ENCODE results near the genes GIMAP6, CDK5 and SLC4A2.

GRCh38 chr7:150630448-150630925 is 1.7 kb downstream of the GIMAP6 start:
- PRO-cap: no peak

GRCh38 chr7:150631934-150632950 is at the start of gene GIMAP6:
GIMAP6 (minus strand) TSS chr7:150632385.
- PRO-cap: bidirectional peak, plus-strand start at chr7:150632444, minus-strand start at chr7:150632385

GRCh38 chr7:150663820-150664428 is 21.6 kb upstream of the GIMAP2 start:
- PRO-cap: bidirectional peak, plus-strand start at chr7:150664103, minus-strand start at chr7:150663955

- PRO-cap: no peak
These were observed 8.9 kb upstream of the GIMAP2 start for GRCh38 chr7:150676653-150677048.

GRCh38 chr7:150739908-150740478 is 2.8 kb downstream of the GIMAP5 start:
- PRO-cap: unidirectional peak, plus-strand start at chr7:150740203

DNA sequence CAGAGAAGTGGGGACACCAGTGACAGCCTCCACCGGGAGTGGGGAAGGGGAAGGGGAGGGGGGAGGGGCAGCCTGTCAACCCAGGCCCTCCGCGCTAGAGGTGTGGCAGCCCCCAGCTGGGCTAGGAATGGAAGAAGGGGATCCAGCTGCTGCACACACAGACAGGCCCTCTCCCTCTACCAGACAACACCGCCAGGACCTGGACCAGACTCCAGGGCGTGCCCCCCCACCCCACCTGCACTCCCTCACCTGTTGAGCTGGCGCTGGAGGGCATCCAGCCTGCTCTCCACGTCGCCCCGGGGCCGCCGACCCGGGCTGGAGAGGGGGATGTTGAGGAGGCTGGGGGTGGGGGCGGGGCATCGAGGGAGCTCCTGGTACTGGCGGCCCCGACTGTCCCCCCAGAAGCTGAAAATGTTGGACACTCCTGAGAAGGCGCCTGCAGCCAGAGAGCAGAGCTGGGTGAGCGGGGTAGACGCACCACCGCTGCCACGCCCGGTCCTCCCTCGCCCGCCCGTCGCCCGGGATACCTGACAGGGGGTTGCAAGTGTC is 31.0 kb downstream of the KCNH2 start:
- PRO-cap: no peak

DNA sequence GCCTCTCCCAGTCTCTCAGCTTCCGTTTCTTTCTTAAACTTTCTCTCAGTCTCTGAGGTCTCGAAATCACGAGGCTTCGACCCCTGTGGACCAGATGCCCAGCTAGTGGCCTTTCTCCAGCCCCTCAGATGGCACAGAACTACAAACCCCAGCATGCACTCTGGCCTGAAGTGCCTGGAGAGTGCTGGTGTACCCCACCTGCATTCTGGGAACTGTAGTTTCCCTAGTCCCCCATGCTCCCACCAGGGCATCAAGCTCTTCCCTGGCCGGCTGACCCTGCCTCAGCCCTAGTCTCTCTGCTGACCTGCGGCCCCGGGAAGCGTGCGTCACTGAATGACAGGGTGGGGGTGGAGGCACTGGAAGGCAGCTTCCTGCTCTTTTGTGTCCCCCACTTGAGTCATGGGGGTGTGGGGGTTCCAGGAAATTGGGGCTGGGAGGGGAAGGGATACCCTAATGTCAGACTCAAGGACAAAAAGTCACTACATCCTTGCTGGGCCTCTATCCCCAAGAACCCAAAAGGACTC is 2.0 kb downstream of the NOS3 start:
- PRO-cap: no peak

GRCh38 chr7:151027669-151028368 is 431 bp upstream of the ABCB8 start:
- PRO-cap: bidirectional peak, plus-strand start at chr7:151028461, minus-strand start at chr7:151028239

- PRO-cap: no peak
These were observed 306 bp upstream of the ASIC3 start for GRCh38 chr7:151047974-151048475.

DNA sequence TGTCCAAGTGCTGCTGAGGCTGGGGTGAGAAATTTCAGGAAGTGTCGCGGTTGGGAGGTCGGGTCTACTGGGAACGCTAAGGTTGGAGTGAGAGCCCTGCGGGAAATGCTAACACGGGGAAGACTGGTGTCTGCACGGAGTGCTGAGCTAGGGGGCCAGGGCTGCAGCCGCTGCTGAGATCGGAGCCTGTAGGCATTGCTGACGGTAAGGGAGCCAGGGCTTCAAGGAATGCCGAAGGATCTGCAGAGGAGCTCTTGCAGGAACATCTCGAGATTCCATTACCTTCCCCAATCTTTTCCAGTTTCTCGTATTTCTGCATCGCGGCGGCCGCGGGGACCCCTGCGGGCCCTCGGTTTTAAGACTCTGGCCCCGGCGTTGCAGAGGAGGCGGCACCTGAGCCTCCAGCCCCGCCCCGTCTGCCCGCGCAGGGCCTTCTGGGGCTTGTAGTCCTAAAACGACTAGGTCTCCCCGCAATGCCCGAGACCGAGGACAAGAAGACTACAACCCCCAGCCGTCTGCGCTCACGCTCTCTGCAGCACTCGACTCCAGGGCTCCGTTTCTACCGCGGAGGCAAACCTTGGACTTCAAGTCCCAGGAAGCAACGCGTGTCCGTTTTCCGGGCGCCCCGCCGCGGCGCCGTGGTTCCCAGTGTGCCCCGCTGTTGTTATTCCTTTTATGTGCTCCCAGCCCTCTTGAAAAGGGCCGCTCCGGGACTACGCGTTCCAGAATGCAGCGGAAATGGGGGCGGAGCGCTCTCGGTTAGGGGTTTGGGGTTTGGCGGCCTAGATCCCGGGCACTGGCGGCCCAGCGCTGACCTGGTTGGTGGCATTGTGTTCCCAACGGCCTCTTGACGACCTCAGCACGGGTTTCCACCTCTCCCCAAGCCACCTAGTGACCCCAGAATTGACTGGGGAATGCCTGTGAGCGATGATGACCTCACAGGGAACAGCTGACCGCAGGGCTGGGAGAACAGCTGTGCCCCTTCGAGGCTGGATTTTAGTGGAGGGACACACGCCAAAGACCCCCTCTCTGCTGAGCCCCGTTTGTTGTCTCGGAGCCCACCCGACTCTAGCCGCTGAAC is at the start of gene CDK5:
Gene CDK5 (minus strand): TSS at position 368 of the 1,081 bp plus-strand sequence.
- PRO-cap: bidirectional peak, plus-strand start at position 480 of the sequence, minus-strand start at position 365 of the sequence; bidirectional peak, plus-strand start at position 725 of the sequence, minus-strand start at position 669 of the sequence

DNA sequence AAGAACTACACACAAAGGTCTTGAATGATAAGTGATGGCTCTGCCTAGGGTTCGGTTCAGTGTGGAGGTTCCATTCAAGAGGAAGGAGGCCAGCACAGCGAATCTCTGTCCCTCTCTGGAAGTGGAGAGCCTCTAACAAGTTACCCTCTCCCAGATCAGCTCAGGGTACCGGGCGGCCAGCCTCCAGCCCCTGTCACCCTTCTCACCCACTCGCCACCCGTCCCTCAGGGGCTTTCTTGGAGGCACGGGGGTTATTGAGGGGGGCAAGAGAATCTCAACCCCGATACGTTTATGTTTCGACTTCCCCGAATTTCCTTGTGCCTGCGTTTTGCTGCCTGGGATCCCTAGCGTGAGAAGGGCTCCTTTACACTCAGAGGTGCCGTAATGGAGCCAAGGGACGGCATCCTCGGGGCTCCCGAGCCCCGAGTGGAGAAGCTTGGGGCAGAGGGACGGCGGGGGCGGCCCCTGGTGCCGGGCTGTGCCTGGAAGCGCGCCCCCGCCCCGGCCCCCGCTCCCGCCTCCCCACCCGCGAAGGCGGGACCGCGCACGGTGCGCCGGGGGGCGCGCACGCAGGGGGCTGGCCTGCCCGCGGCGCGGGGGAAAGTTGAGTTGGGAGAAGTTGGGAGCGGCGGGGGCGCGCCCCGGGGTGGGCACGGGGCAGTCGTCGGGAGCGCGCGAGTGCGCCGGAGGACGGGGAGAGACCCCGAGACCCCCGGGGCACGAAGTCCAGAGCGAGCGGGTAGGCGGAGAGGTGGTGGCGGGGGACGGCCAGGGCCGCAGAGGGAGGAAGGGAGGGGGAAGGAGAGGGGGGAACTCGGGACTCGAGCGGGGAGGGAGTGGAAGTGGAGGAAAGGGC is at the start of gene SLC4A2:
Gene SLC4A2 (plus strand): TSS at position 566 of the 856 bp plus-strand sequence.
- PRO-cap: bidirectional peak, plus-strand start at position 73 of the sequence, minus-strand start outside the sequence; bidirectional peak, plus-strand start at position 607 of the sequence, minus-strand start at position 428 of the sequence

DNA sequence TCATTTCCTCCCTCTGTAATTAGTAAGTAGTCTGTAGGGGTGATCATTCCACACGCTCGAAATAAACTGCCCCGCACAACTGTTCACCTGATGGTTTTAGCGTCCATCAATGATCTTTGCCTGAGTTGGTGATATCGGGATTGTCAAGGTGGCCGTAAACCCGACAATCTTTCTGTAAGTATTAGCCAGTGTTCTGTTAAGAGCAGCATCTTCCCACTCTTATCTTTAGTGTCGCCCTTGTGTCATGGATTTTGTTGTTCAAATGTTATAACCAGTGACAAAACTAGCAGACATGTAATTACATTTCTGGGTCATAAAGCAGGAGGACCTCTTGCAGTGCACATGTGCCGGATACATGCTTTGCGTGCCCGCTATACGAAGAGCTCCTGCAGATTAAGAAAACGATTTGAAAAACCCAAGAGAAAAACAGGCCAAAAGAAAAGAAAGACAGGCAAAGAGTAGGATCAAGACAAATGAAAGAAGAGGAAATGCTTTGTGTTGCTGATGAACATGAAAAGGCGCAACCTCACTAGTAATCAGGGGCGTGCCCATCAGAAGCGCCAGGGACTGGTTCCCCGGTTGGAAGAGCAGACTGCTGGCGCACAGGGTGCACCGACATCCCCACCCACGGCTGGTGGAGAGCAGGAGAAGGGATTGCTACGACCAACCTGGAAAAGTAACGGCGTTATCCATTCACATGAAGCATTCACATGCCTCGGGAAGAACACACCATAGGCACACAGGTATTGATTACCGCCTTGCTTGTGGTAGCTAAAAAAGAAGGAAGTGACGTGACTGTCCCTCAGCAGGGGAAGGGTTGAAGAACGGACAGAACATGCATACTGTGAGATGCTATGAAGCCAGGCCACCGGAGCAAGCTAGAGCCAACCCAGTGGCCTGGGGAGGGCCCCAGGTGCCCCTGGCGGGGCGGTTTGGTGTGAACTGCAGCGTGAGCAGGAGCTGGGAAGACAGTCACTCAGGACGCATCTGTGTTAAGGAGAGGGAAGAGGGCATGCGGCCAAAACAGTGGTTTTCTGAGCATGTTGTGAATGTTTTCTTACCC is 18.1 kb downstream of the AGAP3 start:
- PRO-cap: no peak

GRCh38 chr7:151237495-151238519 is 5.5 kb downstream of the CHPF2 start:
- PRO-cap: no peak

DNA sequence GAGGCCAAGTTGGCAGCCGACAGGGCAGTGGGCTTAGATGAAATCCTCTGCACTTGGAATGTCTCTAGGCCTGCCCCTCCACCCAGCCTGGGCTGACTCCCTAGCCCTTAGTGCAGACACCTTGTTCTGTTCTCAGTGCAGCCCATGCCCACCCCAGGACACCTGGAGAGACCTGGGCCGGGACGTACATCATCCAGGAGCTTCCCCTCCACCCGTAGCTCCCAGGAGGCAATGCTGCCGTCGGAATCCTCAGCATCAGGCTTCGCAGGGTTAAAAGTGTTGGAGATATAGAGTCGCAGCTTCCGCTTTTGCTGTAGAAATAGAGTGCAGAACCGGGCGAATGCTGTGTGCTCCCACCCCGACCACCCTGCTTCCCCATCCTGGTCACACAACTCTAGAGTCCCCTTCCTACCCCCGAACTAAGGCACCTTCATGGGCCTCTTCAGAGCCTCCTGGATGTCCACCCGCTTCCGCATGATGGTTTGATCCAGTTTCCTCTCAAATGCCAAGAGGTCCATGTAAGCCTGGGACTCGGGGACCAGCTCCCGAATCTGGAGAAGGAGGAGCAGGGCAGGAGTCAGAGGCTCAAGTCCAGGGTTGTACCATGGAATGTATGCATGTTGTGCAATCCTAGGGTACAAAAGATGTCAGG is 6.1 kb downstream of the SMARCD3 start:
- PRO-cap: no peak

- PRO-cap: no peak
These were observed 657 bp upstream of the SMARCD3 start for GRCh38 chr7:151249015-151249687.

- PRO-cap: no peak
These were observed 7.2 kb downstream of the RHEB start for GRCh38 chr7:151512351-151512969.

DNA sequence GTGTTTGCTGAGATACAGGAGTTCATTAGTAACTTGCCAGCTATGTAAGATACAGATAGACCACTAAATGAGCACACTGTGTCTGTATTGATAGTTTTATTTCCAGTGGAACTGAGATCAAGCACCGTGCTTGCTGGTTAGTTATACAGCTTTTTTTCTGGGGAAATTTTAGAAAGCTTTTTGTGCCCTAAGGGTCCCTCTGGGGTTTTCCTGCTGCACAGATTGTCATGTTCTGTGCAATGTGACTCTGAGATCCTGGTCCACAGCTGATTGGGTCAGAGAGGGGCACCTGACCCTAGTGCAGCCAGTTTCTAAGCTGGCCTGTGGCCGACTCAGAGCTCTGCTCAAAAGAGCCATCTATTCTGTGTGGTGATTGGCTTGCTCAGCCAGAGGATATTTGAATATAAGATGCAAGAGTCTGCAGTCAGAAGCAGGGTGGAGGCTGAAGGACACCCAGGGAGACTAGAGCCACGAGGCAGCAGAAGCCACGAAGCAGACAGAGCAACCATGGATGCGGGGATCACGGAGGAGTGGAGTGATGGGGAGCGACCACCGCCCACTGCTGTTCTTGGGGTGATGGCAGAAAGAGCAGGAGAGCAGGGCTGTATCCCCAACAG is 19.3 kb upstream of the RHEB start:
- PRO-cap: no peak

GRCh38 chr7:151694425-151695569 is 175.1 kb upstream of the RHEB start:
- PRO-cap: no peak

GRCh38 chr7:151695805-151696324 is 176.2 kb upstream of the RHEB start:
- PRO-cap: no peak

GRCh38 chr7:151869922-151871020 is 6.6 kb downstream of the PRKAG2 start:
- PRO-cap: no peak